ENCODE measurements around the genes H4C9, OR2B2, ZKSCAN8 and ZSCAN31.

DNA sequence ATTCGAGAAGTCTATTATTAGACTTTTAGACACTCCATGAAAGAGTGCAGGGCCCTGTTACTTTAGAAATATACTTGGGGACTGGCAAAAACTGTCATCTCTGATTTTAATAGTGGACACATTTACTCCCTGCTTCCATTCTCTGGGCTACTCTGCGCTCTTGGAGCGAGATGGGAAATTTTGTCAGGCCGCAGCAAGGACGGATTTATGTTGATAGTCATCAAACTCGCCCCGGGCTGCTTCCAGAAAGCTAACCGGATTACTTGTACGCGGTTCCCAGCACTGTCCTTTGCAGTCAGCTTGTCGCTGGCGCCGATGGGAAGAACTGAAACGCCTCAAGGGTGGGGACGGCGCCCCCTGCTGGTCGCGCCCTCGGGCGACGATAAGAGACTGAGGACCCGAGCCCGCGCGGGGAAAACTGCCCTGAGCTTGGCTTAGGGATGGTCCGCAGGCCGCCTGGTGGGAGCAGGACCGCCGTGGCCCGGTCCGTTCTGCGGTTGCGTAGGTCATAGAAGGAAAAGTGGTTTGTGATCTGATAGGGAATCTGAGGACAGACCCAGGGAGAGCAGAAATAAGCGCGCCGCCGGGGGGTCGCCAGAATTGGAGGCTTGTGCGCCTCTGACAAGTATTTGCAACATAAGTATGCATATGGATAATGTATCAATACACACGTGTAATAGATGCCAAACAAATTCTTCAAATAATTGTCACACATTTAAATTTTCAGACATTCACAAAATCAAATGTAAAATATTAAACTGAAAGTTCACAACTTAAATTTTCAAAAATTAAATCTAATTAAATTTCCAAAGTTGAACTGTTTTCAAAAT lies 946 bp upstream of the ABT1 start:
- PRO-cap: no peak

GRCh38 chr6:27127475-27128514 lies 4.8 kb downstream of the H2BC11 start:
- PRO-cap: no peak

DNA sequence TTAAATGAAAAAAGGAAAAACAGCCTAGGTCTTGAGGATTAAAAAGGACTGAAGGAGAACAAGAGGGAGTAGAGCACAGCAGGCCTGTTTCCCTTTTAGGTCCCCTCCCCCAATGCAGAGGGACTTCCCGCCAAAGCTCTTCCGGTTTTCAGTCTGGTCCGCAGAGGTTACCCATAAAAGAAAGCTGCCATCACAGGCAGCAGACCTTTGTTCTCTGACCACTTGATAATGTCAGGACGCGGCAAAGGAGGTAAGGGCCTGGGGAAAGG lies at the start of gene H4C9:
TSS of gene H4C9 (plus strand) at position 202 of the 269 bp plus-strand sequence.
- PRO-cap: bidirectional peak, plus-strand start at position 151 of the sequence, minus-strand start at position 114 of the sequence

GRCh38 chr6:27289874-27291067 lies 21.8 kb downstream of the POM121L2 start:
- PRO-cap: no peak

GRCh38 chr6:27334864-27335381 lies 22.9 kb upstream of the POM121L2 start:
- PRO-cap: no peak

- PRO-cap: no peak
Observed at GRCh38 chr6:27503360-27503989, 30.6 kb upstream of the ZNF184 start.

DNA sequence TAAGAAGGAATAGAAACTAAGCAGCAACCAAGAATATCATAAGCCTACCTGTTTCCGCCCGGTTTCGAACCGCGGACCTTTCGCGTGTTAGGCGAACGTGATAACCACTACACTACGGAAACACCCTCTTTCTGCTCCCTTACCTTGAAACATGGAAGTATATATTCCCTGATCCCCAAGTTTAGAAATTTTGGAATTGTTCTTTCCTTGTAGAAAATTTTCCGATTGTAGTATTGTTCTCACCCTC lies 126.7 kb downstream of the H2BC13 start:
- PRO-cap: no peak

DNA sequence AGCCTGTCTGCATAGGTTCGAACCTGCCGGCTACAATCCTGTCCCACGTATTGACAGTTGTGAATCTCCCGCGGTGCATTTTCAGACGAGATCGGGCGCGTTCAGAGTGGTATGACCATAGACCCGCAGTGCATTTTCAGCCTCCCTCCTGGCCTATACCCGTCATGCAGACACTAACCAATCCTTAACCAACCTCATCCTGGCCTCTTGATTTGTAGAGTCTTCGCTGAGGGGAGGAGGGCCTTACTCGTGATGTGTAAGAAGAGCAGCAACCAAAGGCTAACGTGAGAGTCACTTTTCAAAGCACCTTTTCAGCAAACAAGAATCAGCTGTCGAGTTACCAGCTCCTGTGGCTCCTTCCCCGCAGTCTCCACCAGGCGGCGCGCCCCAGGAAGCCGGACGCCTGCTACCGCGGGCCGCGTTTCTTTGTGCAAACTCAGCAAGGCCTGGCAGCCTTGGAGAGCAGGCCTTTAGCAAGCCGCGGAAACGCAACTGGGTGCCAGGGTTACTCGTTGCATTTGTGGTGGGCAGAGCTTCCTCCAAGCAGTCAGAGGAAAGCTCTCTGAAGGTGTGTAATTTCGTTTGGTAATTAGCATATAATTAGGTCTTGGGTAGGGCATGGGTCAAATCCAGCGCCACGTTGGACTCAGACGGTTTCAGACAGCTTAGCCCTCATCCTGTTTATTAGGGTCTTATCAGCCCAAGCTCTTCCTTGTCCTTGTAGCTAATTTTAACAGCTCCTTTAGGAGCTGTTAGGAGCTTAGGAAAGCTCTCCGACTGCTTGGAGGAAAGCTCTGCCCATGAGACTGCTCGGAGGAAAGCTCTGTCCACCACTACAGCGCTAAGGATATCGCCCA lies 35.3 kb downstream of the H2BC13 start:
- PRO-cap: no peak

GRCh38 chr6:27813213-27813543 lies 1.4 kb downstream of the H2AC14 start:
- PRO-cap: no peak

DNA sequence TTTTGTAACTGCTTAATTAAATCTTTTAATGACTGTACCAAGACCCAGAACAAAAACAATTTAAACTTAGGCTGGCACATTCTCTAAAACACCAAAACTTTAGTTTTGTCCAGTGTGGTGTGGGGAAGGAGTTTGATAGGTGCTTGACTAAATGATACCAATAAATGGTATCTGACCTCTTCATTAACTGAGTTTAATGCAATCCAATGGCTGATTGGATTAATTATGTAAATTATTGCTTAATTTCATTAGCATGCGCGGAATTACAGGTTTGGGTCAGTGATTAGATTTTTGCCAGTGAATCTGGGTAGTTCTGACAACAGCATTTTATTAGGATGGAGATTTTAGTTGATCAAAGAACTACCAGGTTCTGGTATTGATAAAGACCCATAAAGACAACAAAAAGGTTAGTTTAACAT lies 825 bp upstream of the H3C12 start:
- PRO-cap: no peak

GRCh38 chr6:27912177-27912665 lies at the start of gene OR2B2:
Gene OR2B2 (minus strand): TSS chr6:27912396.
- PRO-cap: no peak

- PRO-cap: no peak
Observed at GRCh38 chr6:27942903-27943551, 14.0 kb upstream of the OR2B6 start.

DNA sequence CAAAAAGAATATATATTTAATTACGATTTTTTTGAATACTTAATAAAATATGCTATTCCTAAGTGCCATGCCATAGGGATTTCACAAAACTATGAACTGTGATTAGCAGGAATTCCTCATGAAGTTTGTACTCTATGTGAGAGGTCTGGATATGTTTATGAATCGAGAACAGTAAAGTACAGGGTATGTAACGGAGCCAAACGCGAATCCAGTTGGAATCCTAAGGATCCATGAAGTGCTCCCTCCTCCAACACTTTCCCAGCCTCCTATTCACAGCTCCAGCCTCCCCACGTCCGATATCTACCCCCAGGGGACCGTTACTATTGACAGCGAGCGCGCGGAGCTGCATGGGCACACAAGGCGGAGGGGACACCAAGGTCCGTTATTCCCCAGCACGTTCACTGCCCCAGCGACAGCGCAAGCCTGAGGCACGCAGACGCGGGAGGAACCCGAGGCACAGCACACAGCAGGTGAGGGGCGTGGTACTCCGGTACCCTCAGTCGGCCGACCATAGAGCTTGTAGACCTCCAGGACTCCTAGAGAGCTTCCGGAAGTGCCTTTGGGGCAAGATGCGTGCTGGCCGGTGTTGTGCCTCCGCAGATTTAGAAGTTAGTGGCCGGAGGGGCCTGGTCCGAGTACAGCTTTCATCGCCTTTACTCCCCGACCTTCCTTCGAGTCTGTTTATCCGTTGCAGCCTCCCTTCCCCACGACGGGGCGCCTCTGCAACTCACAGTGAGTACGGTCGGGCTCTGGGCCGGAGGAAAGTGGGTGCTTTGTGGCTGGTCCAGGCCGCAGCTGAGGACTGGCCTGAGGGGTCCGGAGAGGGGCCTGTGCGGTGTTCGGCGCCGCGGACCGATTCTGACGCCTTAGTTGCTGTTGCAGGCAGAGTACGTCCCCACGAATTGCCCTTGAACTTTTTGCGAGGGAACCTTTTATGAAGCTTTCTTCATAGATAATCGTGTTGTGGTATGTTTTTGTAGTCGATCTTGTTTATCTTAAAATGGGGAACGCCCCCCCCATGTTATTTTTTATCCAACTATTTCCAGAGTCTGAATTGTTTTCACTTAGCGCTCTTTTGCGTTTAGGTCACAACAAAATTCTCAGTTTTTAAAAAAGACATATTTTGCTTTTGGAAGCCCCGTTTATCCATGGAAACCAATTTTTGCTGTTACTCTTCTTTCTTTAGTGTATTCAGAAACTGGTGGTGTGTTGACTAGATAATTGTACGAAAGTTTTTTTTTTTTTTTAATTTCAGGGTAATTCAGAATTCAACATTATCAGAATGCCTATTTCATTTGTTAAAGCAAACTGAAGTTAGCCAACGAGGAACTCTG lies at the start of gene ZKSCAN8:
TSS of gene ZKSCAN8 (plus strand) at position 586 of the 1,334 bp plus-strand sequence.
- PRO-cap: bidirectional peak, plus-strand start at position 612 of the sequence, minus-strand start at position 265 of the sequence

GRCh38 chr6:28155930-28156523 lies 14.3 kb downstream of the ZKSCAN8 start:
- PRO-cap: no peak

DNA sequence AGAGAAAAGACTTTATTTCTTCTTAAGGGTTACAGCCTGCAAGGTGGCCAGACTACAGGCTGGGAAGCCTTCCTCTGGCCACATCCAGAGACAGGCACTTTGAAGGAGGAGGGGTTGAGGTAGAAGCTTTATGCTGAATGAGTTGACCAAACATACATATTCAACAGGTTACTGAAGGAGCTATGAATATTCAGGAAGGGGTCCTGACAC lies 4.9 kb upstream of the ZSCAN9 start:
- PRO-cap: no peak

DNA sequence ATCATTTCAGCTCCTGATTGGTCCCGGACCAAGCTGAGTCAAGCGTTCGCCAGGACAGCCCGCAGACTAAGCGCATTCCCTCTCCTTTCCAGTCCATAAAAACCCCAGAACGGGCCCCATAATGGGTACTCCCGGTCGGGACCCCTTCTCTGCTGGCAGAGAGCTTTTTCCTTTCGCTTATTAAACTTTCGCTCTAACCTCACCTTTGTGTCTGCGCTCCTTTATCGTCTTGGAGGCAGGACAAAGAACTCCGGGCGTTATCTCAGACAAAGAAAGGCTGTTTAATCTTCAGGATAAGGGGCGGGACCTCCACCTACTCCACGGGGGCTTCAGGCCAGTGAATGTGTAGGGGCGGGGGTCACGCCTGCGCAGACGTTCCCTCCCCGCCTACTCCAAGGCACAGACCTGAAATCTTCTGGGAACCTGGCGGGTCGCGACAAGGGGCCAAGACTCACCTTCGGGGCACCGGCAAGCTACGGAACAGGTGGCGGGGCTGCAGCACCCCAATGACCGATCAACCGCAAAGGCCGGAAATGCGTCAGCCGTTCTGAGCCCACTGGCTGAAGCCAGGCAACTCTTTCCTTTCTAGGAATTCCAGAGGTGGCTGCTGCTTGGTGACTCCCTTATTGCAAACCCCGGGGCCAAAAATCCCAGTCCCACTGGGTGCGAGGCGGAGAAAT lies at the start of gene ZSCAN31:
TSS of gene ZSCAN31 (minus strand) at position 522 of the 680 bp plus-strand sequence.
- PRO-cap: bidirectional peak, plus-strand start at position 36 of the sequence, minus-strand start outside the sequence; bidirectional peak, plus-strand start at position 418 of the sequence, minus-strand start at position 322 of the sequence; bidirectional peak, plus-strand start at position 588 of the sequence, minus-strand start at position 522 of the sequence

- PRO-cap: bidirectional peak, plus-strand start at chr6:28383536, minus-strand start at chr6:28383338
Observed at GRCh38 chr6:28382992-28384061, 16.2 kb downstream of the ZSCAN12 start.

DNA sequence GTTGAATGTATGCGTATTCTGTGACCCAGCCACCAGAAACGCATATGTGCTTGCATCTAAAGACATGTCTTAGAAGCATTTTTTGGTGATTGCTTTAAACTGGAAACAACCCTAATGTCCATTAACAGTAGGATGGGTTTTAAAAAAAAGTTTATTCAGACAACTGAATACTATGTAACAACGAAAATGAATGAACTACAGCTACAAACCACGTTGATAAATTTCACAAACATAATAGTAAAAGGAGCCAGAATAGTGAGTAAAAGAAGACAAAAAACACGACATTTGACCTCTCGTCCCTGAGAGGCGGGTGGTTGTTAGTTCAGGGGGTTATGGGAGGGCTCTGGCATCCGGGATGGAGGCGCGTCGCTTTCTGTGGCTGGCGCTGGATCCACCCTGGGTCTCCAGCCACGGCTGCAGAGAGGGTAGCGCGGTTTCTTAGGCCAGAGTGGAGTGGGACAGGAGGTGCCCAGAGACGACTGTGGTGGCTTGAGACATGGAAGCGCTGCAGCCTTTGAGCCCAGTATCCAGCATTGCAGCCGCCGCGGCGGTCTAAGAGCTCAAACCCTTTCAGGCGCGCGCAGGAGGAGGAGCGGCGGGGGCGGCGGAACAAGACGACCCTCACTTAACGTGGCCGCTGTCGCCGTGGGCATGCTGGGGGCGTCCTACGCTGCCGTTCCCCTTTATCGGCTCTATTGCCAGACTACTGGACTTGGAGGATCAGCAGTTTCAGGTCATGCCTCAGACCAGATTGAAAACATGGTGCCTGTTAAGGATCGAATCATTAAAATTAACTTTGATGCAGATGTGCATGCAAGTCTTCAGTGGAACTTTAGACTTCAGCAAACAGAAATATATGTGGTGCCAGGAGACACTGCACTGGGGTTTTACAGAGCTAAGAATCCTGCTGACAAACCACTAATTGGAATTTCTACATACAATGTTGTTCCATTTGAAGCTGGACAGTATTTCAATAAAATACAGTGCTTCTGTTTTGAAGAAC lies 3.7 kb upstream of the ZSCAN23 start:
- PRO-cap: no peak

DNA sequence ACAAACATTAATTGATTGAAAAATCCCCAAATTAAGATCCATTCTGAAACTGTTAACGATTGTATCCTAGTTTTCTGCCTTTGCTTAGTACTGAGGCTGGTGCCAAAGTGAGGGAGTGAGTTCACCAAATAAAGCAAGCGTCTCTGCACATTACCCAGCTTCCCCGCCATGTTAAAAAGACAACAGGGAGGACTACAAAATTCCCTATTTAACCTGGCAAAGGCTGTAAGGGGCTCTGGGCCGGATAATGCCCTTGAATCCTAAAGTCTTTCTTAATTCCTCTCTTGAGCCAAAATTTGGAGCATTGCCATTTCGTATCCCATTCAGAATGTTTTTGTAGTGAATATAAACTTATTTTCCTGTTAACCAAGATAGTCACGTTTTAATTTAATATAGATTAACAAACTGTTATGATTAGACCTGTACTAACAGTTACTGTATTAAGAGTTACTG lies 62.0 kb upstream of the SCAND3 start:
- PRO-cap: no peak

GRCh38 chr6:28657223-28658049 lies 70.3 kb upstream of the SCAND3 start:
- PRO-cap: no peak

Measured in paraaortic lymph node (tissue), 1 donor.